HT1080 (cell line): Measurements from ENCODE around the gene GABRB3.

RAMPAGE:
- cytosol, long total RNA = no peak
- long total RNA = no peak
- nucleus, long total RNA = no peak
Measured at GRCh38 chr15:26050926-26051462, 187.9 kb upstream of the ATP10A start.

GRCh38 chr15:26772954-26774001, at the start of gene GABRB3:
Gene GABRB3, minus strand, starts transcription at chr15:26773066.
RAMPAGE:
- cytosol, long total RNA = no peak
- long total RNA = no peak
- nucleus, long total RNA = no peak

GRCh38 chr15:27088030-27088722, 117.2 kb downstream of the GABRG3 start:
RAMPAGE:
- cytosol, long total RNA = no peak
- long total RNA = no peak
- nucleus, long total RNA = no peak

DNA sequence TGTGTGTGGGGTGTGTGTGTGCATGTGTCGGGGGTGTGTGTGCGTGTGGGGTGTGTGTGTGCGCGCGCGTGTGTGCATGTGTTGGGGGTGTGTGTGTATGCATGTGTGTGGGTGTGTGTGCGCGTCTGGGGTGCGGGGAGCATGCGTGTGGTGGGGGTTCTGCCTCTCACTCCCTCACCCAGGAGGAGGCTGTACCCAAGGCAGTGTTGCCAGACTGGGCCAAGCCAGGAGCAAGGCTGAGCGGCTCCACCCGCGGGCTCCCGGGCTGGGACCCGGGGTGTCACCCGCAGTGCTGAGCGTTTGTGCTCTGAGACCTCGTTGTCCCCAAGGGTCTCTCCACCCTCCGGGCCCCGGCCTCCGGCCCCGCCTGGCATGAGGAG, 7.1 kb upstream of the OCA2 start:
RAMPAGE:
- cytosol, long total RNA = no peak
- long total RNA = no peak
- nucleus, long total RNA = no peak

RAMPAGE:
- cytosol, long total RNA = no peak
- long total RNA = no peak
- nucleus, long total RNA = no peak
Measured at GRCh38 chr15:28246606-28246904, 75.4 kb downstream of the HERC2 start.

RAMPAGE:
- cytosol, long total RNA = no peak
- long total RNA = no peak
- nucleus, long total RNA = no peak
Measured at GRCh38 chr15:28509130-28509572, 23.6 kb downstream of the GOLGA8G start.

DNA sequence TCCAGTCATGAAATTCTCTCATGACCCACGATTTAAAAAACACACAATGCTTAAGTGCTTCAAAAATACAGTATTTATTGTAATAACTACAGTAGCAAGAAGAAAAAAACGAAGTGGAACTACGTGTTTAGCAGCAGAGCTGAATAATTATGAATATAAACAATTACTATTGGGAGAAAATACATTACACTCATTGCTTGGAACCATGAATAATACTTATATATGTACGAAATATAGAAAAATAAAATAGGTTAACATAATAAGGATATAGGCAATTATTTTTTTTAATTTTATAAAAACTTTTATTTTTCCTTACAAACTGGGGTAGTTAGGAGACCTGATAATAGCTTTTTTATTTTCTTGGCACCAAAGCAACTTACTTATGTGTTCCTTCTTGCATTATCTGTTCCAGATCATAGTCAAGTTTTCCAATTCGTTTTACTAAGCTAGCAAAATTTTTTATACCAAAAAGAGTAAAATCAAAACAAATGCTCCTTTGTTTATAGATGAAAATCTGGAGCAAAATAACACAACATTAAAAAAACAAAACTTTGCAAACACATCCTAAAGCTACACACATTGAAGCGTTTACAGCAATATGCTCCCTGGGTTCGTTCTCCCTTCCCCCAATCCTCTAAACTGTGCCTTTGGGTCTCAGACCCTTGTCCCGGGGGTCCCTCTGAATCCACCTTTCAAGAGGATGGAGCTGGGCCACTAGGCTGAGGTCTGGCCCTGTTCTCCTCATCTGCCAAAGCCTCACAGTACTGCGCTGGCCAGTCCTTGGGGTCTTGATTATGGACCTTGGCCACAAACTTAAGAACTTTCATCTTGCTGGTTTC, 1.3 kb downstream of the NSMCE3 start:
RAMPAGE:
- cytosol, long total RNA = no peak
- long total RNA = no peak
- nucleus, long total RNA = no peak

DNA sequence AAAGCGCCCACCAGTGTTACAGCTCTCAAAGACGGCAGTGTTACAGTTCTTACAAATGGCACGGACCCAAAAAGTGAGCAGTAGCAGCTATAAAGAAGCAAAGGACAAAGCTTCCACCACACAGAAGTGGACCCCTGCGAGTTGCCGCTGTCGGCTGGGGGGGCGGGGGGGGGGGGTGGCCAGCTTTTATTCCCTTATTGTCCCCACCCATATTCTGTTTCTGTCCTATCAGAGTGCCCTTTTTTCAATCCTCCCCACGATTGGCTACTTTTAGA, 86.5 kb upstream of the ENTREP2 start:
RAMPAGE:
- cytosol, long total RNA = no peak
- long total RNA = no peak
- nucleus, long total RNA = no peak

DNA sequence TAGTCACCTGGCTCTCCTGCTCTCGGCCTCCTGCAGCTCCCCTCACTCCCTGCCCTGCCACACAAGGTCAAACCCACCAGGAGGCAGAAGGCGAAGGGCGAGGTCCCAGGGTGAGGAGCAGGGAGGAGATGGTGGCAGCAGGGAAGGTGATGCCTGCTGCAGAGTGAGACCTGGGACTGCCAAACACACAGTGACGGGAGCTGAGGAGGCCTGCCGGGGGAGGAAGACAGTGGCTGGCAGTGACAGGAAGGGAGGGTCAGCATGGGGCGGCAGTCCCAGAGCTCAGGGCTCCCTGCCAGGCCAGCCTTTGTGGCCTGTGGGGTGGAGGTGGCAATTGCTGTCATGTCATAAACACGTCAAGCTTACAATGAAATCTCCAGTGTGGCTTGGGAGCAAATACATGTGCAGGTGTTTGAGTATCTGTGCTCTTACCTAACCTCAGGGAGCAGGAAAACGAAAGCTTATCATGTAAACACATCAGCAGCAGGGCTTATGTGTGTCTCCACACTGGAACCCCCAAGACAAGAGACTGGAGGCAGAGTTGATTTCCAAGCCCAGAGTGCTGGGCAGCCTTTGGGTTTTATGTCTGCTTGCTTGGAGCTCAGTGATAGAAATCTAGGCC, 107.3 kb upstream of the ENTREP2 start:
RAMPAGE:
- cytosol, long total RNA = no peak
- long total RNA = no peak
- nucleus, long total RNA = no peak

DNA sequence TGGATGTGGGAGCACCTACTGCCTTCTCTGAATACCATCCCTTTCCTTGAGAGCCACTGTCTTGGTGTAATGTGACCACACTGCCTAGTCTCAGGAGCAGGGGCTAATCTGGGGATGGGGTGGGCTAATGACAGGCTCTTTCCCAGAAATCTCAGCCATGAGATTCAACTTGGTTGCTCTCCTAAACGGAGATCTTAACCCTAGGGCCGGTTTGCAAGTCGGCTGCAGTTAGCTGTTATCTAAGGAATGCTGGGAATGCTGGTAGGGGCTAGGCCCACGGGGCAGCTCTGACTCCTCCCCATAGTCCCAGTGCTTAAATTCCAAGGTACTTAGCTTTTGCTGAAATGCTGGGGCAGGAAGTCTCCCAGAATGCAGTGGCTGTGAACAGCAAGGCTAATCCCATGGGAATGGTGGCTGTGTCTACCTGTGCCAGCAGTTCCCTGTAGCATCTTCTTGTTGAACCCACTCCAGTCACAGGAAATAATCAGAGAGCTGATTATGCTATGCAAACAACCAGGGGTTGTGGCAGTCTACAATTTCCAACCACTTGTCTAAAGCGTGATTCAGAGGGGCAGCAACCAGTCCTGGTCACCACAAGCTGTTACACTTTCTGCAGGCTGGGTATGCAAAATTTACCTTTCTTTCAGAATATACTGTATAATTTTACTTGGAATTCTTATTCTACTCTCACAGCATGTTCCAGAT, 102.5 kb upstream of the TJP1 start:
RAMPAGE:
- cytosol, long total RNA = no peak
- long total RNA = no peak
- nucleus, long total RNA = no peak

DNA sequence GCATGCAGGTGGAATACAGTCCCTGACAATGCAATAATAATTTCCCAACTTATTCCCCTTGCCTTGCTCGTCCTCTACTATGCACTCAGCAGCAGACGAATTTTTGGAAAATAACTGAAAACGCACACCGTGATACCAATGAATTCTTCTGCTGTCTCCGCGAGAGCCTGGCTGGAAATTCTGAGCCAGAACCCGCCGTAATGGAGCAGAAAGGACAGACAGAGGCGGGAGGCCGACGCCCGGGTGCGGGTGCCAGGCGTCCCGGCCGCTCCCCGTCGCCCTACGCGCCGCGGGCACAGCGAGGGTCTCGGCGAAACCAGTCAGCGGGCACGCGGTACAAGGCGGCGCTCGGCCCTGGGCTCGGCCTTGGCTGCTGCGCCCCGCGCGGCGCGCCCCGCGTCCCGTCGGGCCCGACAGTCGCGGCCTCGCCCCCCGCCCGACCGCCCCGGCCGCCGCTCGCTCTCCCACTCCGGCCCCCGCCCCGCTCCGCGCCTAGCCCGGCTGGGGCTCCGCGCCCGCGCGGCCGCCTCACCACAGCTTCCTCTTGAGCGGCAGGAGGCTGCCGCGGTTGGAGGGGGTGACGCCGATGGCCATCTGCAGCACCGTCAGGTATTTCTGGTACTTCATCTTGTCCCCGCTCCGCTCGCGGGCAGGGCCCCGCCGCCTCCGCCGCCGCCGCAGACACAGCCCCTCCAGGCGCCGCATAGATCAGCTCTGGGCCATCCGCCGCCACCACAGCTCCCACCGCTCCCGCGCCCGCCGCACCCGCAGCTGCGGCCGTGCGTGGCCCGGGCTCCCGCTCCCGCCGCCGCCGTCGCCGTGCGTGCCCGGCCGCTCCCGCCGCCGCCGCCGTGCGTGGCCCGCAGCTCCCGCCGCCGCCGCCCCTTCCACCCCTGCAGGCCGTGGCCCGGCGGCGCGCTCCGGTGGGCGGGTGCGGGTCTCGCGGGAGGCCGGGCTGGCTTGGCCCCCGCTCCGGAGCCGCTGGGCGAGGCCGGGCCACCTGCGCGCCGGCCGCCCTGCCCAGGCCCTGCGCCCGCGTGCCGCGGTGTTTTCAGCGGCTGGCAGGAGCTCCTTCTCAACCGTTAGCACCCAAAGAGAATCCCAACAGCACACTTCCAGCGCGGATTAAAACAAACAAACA, 114.2 kb upstream of the GOLGA8J start:
RAMPAGE:
- cytosol, long total RNA = no peak
- long total RNA = no peak
- nucleus, long total RNA = no peak

DNA sequence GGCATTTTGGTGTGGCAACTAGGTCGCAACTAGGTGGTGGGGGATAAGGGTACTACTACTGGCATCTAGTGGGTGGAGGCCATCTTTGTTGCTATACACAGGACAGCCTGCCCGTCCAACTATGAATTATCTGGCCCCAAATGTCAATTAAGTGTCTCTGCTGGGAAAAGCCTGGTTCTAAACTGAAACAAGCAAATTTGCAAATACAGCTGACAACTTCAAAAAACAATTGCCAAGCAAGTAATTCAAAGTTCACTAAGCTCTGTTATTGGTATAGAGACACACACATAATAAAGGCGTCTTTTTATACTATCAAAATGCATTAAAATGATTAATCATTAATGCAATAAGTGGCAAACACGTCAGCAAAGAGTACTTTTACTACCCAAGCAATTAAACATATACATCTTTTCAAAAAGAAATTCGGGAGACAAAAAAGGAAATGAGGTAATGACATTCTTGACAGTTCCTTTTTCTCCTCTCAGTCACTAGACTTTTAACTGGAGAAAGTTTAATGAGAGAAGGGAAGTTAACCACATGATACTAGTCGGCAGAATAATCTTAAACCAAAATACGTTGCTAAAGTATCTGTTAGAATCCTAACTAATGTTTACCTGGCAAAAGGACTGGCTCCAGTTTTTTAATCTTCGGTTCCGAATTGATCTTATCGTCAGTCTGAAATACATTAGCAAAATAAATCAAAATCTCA, 1.1 kb downstream of the MTMR10 start:
RAMPAGE:
- cytosol, long total RNA = no peak
- long total RNA = no peak
- nucleus, long total RNA = no peak

GRCh38 chr15:30992519-30992885, 1.1 kb upstream of the MTMR10 start:
RAMPAGE:
- cytosol, long total RNA = no peak
- long total RNA = no peak
- nucleus, long total RNA = no peak

GRCh38 chr15:31079053-31080139, 22.1 kb downstream of the TRPM1 start:
RAMPAGE:
- cytosol, long total RNA = no peak
- long total RNA = no peak
- nucleus, long total RNA = no peak

RAMPAGE:
- cytosol, long total RNA = no peak
- long total RNA = no peak
- nucleus, long total RNA = no peak
Measured at GRCh38 chr15:31088129-31088500, 13.4 kb downstream of the TRPM1 start.

DNA sequence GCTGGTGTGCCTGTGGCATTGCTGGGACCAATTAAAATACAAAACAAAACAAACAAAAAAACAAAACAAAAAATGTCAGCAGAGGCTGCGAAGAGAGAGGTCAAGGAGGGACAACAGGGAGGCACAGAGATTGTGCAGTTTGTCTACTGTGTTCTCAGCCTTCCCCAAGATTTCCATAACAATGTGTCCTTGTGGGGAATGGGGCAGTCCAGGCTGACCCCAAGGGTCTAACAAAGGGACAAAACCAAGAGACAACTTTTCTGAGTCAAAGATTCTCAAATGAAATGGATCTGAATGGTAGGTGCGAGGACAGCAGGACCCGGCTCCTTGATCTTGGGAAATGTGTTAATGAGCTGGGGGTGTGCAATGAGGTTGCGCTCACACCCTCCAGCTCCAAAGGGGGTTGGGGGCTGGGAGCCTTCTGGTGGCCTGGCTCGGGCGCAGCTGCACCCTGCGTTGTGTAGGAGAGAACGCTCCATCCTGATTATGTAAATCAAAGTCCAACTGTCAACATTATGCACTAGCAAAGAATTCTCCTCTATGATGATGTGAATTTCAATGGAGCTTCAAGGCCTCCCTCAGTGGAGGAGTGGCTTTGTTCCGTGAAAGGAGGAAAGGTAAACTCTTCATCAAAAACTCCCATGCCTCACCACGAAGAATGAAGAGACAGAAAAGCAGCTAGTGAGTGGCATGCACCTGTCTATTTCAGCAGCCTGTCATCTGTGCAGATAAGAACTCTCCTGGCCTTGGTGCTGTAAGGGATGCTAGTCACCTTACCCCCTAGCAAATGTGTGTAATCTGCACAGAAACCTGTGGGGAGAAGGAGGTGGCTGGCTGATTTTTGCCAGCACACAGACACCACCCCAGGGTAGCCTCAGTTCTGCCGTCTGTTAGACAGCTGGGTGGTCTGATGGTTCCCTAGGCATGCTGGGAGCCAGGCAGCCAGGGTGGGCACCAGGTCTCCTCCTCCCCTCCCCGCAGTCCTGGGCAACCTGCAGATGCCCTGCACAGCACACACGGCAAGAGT, 46.7 kb upstream of the TRPM1 start:
RAMPAGE:
- cytosol, long total RNA = no peak
- long total RNA = no peak
- nucleus, long total RNA = no peak

DNA sequence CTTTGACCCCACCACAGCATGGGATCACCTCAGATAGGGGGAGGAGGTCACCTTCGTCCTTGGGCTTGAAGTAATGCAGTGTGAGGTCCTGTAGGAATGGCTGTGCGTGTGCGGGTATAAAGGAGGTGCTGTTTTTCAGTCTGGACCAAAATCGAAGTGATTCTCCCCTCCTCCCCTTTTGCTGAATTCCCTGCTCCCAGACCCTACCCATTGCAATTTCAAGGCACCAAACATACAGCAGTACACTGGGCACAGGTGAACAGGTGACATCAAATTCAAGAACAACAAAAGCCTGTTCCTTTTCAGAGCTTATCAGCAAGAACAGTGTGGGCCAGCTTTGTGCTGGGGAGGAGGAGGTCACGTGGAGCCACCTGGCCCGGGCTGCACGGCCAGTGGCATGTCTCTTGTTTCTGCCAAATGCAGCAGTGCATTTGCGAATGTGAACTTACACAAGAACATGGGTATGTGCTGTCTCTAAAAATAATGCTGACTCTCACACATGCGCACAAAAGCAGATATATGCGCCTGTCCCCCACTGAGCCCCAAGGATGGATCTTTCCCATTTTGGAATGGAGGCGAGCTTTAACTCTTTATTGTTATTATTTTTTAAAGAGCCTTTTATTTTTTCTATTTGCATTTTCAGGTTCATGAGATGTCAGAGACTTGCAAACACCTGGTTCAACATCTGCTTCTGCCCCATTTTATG, 57.7 kb upstream of the TRPM1 start:
RAMPAGE:
- cytosol, long total RNA = no peak
- long total RNA = no peak
- nucleus, long total RNA = no peak

RAMPAGE:
- cytosol, long total RNA = no peak
- long total RNA = no peak
- nucleus, long total RNA = no peak
Measured at GRCh38 chr15:31222500-31223062, 104.1 kb upstream of the KLF13 start.

RAMPAGE:
- cytosol, long total RNA = no peak
- long total RNA = no peak
- nucleus, long total RNA = no peak
Measured at GRCh38 chr15:31265181-31265748, 61.4 kb upstream of the KLF13 start.

DNA sequence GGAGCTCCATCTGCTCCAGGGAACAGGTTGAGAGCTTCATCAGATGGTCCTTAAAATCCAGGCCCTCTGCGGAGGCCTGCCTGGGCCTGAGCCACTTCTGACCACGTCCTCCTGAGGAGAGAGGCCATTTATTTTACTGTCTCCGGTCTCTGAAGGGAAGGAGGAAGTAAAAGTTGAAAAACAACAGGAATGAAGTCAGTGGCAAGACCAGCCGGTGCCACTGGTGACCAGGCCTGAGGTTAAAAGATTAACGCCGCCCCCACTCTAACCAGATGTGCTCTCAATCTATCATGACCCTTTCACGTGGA, 53.7 kb upstream of the KLF13 start:
RAMPAGE:
- cytosol, long total RNA = no peak
- long total RNA = no peak
- nucleus, long total RNA = no peak